A172 (cell line): ENCODE measurements around a stretch of chr2.

GRCh38 chr2:105495033-105495395 is 96.2 kb upstream of the FHL2 start:
- RAMPAGE, long total RNA = no peak

GRCh38 chr2:105576428-105576796 is 168.3 kb upstream of the NCK2 start:
- RAMPAGE, long total RNA = no peak

DNA sequence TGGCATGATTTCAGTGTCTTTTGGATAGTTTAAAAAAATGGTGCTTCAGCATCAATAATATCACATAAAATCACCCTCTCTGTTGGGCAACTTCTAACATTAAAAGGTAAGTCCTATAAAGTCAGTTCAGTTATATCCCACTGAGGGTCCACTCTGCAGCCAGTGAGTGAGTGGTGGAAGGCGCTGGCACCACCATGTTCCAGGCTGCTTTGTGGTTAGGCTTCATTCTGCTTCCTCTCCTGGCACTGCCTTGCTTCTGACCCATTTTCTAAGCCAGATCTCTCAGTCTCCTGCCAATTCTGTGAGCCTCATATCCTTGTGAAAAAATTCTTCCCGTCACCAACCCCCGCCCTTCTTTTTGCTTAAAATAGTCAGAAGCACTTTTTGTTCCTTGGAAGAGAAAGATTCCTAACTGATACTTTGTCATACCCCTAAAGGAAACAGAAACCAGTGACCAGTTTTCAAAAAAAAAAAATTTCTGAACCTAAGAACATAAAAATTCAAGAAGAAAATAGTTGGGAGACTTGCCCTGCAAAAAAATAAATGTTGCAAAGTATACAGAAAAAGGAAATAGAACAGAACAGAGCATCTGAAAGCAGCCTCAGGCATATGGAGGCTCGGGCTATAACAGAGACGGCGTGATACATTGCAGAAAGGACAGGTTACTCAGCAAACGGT is 139.7 kb upstream of the NCK2 start:
- RAMPAGE, long total RNA = no peak

- RAMPAGE, long total RNA = no peak
Observed at GRCh38 chr2:105739258-105739990, 5.3 kb upstream of the NCK2 start.

DNA sequence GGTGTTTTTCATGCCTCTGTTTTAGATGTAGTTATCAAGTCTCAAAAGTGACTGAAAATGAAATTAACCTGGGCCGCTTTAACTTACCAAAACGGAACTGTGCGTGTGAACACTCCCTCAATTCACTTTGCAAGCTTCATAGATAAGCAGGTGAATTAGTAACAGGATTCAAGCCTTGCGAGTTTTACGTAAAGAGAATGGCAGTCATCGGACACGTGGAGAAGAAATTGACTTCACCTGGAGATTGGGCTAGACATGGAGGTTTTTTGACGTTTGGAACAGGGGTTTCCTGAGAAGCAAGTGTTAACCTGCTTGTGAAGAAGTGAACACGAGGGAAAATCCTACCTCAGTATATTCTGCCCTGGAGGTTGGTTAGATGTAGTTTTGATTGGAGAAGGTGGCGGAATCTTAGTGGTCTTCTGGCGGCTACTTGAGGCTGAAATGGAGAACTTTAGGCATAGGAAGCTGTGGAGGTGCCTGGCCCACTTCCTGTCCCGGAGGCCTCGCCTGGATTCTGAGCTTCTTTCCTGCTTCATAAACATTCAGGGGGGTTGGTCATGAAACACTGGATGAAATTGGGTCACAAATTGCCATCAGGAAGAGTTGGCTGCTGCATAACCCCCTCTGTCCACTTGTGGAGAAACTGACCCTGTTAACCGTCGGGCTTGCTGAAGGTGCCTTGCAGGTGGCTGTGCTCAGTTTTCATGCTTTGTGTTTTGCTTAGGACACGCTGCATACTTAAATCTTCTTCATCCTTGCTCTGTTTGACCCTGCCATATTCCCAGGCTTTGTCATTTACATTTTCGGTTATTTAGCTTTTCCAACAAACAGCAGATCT is 1.9 kb downstream of the NCK2 start:
- RAMPAGE, long total RNA = no peak

GRCh38 chr2:105747384-105747873 is 2.7 kb downstream of the NCK2 start:
- RAMPAGE, long total RNA = no peak

DNA sequence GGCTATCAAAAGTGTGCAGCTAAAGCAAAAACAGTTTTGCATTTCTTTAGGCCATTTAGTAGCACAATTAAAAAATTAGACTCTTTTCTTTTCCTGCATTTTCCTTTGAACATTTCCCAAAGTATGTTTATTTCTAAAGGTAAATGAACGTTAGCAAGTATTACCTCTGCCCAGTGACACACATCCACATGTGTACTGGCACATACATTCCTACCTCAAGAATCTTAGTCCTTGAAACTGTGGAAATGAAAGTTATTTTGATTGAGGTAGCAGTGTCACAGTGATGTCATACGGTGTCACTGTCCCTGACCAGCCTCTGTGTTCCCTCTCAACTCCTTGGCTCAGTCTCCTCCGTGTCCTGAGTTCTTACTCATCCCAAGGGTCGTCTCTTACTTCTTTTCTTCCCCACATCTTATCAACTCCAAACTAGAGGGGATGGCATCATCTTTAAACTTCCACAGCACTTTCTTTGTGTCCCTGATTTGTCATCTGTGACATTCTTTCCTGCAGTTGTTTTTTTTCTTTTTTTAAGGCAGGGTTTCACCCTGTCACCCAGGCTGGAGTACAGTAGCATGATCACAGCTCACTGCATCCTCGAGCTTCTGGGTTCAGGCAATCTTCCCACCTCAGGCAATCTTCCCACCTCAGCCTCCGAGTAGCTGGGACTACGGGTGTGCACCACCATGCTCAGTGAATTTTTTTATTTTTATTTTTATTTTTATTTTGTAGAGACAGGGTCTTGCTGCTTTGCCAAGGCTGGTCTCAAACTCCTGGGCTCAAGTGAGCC is 3.4 kb downstream of the NCK2 start:
- RAMPAGE, long total RNA = no peak

DNA sequence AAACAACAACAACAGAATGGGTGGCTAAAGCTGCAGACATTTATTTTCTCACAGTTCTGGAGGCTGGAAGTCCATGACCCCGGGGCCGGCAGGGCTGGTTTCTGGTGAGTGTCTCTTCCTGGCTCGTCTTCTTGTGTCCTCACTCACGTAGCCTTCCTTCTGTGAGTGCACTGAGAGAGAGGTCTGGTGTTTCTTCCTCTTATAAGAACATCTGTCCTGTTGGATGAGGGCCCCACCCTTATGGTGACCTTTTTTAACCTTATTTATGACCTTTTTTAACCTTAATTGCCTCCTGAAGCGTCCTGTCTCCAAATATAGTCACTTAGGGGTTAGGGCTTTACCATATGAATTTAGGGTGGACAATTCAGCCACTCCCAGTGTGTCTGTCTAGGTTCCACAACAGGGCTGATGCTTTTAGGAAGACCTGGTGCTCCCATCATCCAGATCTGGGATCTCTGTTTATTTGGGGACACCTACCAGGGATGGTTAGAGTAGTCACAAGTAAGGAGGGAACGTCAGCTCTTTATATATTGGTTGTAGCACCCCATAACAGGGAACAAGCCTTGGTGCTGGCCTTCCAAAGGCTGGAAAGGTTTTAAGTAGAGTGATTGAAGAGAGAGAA is 5.5 kb downstream of the NCK2 start:
- RAMPAGE, long total RNA = no peak

- RAMPAGE, long total RNA = no peak
Observed at GRCh38 chr2:105789789-105790747, 45.4 kb downstream of the NCK2 start.

- RAMPAGE, long total RNA = no peak
Observed at GRCh38 chr2:105790748-105791321, 46.1 kb downstream of the NCK2 start.

- RAMPAGE, long total RNA = no peak
Observed at GRCh38 chr2:105797085-105797993, 52.6 kb downstream of the NCK2 start.

DNA sequence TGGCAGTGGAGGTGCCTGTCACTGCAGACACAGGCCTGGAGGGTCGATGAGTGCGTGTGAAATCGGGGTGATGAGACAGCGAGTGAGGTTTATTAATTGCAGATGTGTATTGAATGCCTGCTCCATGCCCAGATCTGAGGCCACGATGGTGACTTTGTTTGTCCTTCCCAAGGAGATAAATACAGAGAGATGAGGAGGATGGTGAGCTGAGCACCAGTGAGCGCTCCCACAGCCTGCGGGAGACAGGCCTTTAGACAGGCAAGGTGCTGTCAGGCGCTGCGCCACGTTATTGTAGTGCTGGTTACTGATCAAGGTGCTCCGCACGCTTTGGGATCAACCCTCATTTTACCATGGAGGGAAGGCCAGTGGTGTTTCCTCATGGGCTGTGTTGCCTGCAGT is 126.3 kb downstream of the NCK2 start:
- RAMPAGE, long total RNA = no peak

- RAMPAGE, long total RNA = no peak
Observed at GRCh38 chr2:106113525-106113942, 48.0 kb downstream of the ECRG4 start.

- RAMPAGE, long total RNA = no peak
Observed at GRCh38 chr2:106159608-106160208, 34.4 kb downstream of the UXS1 start.

- RAMPAGE, long total RNA = no peak
Observed at GRCh38 chr2:106384448-106385131, 83.6 kb downstream of the RGPD3 start.

DNA sequence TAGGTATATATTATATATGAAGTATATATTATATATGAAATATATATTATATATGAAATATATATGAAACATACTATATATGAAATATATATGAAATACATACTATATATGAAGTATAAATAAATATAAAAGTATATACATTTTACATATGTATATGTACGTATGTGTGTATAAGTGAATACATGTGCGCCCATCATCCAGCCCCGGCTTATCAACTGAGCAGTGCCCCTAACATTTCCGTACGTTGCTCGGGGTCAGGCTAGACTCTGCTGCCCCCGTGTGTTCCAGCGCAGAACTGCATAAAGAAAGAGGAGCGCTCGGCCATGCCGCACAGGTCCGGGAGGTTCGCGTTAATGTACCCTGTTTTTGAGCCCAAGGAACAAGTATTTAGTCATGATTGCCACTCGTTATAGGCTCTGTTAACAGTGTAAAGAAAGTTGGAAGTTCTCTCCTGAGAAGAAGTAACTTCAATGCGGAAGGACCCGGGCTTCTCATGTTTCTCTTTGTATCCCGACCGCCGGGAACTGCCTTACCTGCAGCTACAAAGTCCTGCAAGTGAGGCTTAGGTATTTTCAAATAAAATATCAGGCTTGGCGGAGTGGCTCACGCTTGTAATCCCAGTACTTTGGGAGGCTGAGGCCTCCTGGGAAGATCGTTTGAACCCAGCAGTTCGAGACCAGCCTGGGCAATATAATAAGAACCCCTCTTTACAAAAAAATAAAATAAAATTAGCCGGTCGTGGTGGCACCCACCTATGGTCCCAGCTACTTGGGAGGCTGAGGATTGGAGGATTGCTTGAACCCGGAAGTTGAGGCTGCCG is 55.7 kb downstream of the CD8B2 start:
- RAMPAGE, long total RNA = no peak

GRCh38 chr2:106559964-106560482 is 72.9 kb downstream of the CD8B2 start:
- RAMPAGE, long total RNA = no peak

- RAMPAGE, long total RNA = no peak
Observed at GRCh38 chr2:107385359-107385724, 441.4 kb upstream of the RGPD4 start.

DNA sequence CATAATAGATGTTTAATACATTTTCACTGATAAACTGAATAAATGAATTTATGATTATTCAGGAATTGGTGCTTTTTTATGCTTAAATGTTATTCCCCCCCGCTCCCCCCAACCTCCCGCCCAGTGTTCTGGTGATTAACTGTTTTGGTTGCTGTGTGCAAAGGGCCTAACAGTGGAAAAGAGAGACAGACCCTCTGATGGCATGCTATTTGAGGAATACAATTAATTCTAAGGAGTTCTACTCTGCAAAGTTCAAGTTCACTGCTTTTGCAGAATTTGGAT is 286.7 kb upstream of the RGPD4 start:
- RAMPAGE, long total RNA = no peak

DNA sequence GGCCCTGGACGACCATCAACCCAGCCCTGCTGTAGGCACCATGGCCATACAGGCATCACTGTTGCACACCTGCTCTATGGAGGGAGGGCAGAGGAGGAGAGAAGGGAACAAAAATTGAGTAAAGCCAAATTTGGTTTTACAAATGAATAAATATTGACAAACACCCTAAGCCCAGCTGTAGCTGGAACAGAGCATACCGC is 20.1 kb upstream of the SULT1C2 start:
- RAMPAGE, long total RNA = no peak